ENCODE measurements around a stretch of chr13.

DNA sequence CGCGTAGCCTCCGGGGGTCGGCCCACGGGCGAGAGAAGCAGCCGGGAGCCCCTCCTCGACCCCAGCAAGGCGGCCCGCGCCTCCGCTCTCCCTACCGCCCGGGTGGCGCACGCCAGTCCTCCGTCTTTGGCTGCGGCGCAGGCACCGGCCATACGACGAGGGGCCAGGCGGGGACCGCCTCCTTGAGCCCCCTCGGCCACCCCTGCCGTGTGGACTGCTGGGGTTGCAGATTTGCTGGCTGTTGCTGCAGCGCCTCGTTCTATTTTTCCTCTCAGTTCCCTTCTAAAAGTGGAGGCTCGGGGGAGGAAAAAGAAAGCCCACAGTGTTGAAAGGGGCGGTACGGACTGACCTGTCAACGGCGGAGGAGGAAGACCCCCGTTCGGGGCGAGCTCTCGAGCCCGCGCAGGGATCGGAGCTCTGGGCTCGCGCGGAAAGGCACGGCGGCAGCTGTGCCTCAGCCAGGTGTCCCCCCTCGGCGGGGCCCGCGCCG is 109.8 kb downstream of the KCNRG start:
- RRBS = 1% methylated on average over 14 of the region's 50 CpGs

DNA sequence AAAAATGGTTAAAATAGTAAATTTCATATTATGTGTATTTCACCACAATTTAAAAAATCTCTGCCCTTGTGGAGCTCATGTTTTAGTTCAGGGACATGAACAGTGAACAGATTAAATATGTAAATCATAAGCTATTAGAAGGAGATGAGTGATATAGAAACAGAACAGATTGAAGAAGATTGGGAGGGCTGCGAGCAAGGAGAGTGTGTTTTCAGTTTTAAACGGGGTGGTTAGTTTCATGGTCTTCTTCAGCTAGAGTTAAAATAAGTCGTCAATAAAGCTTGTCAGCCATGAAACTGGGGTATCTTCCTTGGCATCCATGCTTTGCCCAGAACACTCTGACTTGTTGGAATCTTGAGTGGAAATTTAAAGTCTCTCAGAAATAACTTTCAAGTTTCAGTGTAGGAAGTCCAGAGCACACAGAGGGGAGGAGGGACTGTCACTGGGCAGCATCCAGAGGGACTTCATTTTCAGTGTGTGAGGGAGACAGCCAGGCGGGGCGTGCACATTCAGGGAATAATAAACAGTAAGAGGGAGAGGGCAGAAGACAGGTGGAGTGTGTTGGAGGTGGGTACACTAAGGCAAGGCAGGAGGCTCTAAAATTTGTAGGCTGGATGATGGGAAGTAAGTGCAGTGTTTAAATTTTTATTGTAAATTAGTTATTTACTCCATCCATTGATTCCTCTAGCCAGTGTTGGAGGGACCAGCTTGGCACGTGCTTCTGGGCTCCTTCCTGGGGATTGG is 355.5 kb downstream of the KCNRG start:
- RRBS = no CpG with 5 or more reads among the region's 6 CpGs

- RRBS = no CpG with 5 or more reads among the region's 2 CpGs
Observed at GRCh38 chr13:50421163-50421384, 405.8 kb downstream of the KCNRG start.

GRCh38 chr13:50510479-50510901 is 333.0 kb downstream of the DLEU7 start:
- RRBS = no CpG with 5 or more reads among the region's 4 CpGs

DNA sequence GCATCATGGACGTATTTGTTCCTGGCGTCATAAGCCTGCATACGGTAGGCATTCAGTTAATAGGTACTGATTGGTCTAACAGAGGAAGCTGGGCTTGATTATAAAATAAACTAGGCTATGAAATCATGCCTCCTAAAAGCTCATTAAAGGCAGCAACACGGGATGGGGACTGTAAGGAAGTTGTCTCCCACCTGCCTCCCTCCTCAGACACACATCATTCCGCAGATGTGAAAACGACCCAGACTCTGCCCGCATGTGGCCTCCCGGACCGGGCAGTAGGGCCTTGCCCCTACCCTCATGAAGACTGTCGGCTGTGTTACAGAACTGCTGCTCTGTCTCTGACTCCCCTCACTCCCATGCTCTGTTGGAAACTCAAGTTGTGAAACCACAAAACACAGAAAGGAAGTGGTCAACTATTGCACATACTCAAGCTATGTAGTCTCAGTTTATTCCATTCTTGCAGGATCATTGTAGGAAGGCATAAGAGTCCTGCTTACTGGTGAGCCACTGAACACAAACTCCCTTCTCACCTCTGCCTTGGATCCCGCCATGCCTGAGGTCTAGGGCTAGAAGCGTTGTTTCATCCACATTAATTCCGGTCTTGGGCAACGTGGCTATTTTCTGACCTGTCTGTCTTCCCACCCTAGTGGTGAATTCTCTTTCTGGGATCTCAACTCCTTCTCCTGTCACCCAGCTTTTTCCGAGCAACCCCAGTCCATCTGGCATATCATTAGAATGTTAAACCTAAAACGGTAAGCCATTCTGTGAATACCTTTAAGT is 129.6 kb downstream of the DLEU7 start:
- RRBS = no CpG with 5 or more reads among the region's 16 CpGs

DNA sequence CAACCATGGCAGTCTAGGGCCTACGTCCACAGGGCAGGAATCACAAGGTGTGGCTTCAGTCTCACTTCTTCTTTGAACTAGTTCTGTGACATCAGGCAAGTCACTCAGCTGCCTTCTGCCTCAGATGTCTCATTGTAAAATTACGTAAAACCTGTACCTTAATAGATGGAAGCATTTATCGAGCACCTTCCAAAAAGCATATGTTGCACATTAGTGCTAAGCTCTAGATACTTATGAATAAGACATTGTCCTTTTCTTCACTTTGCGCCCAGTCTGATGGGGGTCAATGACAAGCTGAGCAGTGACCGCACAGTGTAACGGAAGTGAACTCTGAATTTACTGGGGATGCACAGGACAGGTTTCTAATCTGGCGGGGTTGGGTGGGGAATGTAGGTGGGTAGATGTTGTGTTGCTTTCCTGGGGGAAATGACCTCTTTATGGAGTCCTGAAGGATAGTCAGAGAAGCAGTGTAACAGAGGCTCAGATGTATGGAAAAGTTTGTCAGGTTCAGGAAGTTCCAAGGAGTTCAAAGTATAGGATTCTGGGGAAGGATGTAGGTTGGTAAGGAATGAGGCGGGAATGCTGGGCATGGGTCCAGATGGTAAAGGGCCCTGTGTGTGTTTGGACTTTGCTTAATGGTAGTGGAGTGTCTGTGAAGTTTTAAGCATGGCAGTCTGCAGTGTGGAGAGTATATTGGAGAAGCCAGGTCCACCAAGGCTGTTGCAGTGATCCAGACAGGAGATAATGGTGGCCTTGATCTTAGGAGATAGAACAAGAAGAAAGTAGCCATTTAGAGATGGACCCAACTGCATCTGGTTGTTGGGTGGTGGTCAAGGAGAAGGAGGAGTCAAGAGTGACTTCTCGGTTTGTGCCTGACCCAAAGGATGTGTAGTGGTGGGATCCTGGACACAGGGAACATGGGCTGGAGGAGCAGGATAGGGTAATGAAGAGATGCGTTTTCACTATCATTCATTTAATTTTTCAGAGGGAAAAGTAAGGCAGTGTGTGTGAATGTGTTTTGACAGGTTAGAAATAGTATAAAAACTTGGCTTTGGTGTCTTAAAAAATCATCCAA is 25.9 kb downstream of the RNASEH2B start:
- RRBS = no CpG with 5 or more reads among the region's 10 CpGs

DNA sequence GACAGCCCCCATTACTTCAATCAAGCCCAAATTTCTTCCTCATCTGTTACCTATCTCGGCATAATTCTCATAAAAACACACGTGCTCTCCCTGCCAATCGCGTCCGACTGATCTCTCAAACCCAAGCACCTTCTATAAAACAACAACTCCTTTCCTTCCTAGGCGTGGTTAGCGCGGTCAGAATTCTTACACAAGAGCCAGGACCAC is 49.1 kb upstream of the FAM124A start:
- RRBS = no CpG with 5 or more reads among the region's 8 CpGs

- RRBS = no CpG with 5 or more reads among the region's 5 CpGs
Observed at GRCh38 chr13:51223514-51223967, 1.3 kb downstream of the FAM124A start.

DNA sequence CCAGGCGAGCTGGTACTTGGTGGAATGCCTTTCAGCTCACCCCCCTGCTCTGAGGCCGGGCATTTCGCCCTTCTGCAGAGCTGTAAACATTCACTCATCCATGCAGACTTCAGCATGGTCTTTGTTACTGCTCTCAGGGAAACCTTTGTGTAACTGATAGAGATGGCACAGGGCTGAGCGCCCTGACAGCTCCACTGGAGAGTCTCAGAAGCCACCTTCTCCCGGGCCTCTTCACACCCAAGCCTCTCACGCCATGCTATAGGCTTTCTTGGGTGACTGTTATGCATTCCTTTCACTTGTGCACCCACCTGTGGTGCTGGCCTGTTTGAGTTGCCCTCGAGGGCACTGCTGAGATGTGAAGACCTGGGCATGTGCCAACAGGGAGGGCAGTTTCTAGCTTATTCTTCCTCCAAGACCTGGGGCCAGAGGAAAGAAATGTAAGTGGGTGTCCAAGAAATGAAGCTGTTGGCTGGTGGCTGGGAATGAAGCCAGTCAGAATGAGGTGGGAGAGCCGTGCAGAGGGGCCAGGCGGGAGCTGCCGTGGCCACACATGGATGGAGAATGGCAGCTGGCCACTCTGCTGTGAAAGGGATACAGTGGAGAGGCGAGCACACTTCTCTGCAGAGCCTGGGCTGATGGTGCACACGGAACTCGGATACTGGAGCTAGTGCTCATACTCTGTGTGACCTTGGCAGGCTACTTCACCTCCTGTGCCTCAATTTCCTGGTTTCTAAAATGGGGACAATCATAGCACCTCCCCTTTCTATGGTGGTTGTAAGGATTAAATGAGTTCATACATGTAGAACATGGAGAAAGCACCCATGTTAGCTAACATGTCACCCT is 24.7 kb downstream of the FAM124A start:
- RRBS = no CpG with 5 or more reads among the region's 13 CpGs

- RRBS = no CpG with 5 or more reads among the region's 4 CpGs
Observed at GRCh38 chr13:51369066-51369418, 29.6 kb downstream of the SERPINE3 start.

DNA sequence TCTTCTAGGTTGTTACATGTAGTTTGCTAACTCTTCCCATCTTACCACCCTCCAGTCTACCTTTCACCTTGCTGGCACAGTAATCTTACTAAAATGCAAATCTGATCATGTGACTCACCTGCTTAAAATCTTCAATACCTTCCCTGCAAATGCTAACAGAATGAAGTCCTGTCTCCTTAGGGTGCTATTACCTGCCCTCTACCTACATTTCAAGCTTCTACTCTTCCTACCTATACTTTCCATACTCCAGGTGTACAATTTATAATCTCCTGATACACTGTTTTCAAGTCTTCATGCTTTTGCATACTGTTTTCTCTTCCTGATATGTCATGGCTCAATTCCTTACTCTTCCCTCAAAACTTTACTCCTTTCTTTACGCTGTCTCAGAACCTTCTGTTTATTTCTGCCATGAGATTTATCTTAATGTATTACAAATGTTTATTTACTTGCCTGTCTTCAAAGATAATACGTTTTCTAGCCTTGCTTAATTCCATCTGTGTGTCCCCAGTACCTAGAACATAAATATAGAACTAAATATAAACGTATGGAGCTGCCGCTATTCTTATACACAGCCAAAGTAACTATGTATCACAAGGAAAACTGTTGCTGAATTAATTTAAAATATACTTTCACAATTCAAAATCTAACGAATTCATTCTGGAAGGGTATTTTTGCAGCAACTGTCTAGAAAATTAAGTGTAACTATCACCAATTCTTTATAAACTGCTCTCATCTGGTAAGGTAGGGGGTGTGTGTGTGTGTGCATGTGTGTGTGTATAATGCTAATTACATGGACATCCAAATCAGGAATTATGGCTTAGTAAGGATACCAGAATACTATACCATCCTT is 30.0 kb downstream of the INTS6 start:
- RRBS = no CpG with 5 or more reads among the region's 5 CpGs

DNA sequence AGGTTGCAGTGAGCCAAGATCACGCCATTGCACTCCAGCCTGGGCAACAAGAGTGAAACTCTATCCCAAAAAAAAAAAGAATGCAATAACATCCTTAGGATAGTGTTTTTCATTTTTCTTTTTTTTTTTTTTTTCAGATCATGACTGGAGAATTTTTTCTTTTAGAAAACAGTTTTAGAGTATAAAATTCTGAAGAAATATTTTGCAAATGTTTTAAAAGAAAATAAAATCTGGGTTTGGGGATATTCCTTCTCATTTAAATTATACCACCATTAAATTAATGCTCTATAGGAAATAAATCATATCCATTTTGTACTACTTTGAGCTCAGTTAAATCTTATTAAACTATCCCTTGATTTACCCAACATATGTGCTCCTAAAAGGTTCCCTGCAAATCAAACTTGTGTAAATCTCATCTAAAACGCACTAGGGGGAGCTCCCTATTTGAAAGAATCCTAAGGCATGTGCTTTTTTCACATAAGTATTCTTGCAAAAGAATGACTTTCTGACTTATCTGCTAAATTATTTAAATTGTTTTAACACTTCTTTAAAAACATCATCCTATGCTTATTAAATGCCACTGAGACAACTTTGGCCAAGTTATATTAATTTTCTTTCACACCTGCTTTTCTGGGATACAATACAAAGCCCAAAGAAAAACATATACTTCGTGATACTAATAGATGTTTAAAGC is 8.0 kb downstream of the INTS6 start:
- RRBS = no CpG with 5 or more reads among the region's 3 CpGs

DNA sequence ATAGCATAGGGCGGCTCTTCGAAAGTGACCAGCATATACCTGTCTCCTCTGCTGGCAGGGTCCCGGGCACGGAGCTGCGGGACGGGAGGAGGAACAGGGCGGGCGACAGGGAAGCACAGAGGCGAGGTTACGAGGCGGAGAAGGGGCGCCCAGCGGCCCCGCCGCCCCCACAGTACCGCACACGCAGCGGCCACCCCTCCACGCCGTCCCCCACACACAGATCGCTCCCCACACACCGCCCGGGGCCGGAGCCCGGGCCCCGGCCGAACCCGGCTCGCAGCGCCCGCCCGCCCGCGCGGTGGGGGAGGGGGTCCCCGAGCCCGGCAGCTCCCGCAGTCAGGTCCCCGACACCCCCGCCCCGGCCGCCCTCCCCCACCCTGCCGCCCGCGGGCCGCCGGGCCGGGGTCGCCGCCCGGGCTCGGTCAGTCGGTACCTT is 836 bp downstream of the INTS6 start:
- RRBS = 2% methylated on average over 23 of the region's 53 CpGs

GRCh38 chr13:51456661-51456900 is 3.7 kb upstream of the INTS6 start:
- RRBS = no CpG with 5 or more reads among the region's 9 CpGs

GRCh38 chr13:51583584-51584391 is 474 bp upstream of the WDFY2 start:
- RRBS = 1% methylated on average over 7 of the region's 51 CpGs

DNA sequence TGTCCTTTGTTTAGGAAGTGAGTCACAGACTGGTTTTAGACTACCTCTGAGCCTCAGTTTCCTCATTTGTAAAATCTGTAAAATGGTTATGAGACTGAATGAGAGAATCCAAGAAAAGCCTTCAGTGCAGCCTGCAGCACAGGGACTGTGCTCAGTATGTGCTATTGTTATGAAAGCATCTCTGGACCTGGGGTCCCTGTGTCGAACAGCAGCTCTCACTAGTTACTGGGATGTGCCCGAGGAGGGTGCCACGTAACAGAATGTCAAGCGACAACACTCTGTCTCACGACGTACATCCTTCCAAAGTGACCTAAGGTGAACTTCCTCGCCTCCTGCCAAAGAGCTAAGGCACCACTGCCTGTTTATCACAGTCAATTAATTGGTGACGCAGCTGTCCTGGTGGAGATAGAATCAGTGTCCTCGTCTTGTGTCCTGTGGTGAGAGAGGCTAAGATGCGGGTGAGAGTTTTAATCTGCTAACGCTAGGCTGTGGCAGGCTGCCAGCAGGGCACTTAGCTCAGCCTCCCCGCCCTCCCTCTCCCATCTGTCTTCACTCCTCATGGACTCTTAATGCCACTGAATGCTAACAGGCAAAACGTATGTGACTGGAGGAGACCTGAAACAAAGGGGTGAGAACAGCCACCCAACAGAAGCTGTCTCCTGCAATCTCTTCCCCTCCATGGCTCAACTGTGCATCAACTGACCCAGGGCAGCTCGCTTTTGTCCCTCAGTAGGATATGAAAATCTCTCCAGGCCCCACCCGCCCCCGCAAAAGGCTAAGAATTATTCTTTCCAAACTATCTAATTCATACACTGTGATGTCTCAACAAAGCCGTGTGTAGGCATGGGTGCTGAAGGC is 17.9 kb downstream of the DHRS12 start:
- RRBS = no CpG with 5 or more reads among the region's 17 CpGs

- RRBS = no CpG with 5 or more reads among the region's 1 CpG
Observed at GRCh38 chr13:51967611-51967798, 43.7 kb downstream of the ATP7B start.

DNA sequence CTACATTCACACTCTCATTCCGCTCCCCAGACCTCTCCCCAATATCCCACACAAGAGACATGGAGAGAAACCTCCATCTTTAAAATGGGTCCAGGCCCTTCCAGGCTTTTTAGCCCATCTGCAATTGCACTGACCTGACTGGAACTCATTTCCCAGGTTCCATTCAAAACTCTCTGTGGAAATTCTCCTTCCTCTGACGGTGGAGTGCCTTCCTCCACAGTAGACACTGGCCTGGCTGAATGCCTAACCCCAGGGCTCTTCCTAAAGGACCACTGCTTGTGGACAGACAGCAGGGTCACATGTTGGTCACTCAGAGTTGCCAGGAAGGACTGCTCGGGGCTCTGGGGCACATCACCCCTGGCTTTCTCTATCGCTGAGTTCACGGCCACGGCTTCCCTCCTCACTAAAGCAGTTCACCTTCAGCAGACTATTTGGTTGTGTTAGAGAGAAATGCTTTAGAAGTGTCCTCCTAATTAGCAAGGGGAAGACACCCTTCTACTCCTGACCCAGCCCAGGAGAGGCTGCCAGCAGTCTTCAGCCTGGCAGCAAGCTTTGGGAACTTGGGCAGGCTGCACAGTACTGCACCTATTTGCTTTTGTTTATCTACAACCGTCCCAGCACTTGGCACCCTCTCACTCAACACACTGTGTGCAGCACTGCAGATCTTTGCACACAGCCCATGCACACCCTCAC is 15.9 kb downstream of the ATP7B start:
- RRBS = no CpG with 5 or more reads among the region's 7 CpGs

- RRBS = no CpG with 5 or more reads among the region's 4 CpGs
Observed at GRCh38 chr13:51999024-51999513, 12.2 kb downstream of the ATP7B start.

- RRBS = no CpG with 5 or more reads among the region's 7 CpGs
Observed at GRCh38 chr13:52193329-52193911, 34.0 kb upstream of the NEK3 start.